HL-60 (cell line): ENCODE measurements around the gene SMIM38.

GRCh38 chr11:69010014-69010768 is 2.9 kb downstream of the MRGPRF start:
- RRBS: no CpG with 5 or more reads among the region's 13 CpGs

GRCh38 chr11:69011914-69012828 is 875 bp downstream of the MRGPRF start:
- RRBS: no CpG with 5 or more reads among the region's 22 CpGs

- RRBS: no CpG with 5 or more reads among the region's 10 CpGs
Observed at GRCh38 chr11:69018198-69018624, 5.2 kb upstream of the MRGPRF start.

DNA sequence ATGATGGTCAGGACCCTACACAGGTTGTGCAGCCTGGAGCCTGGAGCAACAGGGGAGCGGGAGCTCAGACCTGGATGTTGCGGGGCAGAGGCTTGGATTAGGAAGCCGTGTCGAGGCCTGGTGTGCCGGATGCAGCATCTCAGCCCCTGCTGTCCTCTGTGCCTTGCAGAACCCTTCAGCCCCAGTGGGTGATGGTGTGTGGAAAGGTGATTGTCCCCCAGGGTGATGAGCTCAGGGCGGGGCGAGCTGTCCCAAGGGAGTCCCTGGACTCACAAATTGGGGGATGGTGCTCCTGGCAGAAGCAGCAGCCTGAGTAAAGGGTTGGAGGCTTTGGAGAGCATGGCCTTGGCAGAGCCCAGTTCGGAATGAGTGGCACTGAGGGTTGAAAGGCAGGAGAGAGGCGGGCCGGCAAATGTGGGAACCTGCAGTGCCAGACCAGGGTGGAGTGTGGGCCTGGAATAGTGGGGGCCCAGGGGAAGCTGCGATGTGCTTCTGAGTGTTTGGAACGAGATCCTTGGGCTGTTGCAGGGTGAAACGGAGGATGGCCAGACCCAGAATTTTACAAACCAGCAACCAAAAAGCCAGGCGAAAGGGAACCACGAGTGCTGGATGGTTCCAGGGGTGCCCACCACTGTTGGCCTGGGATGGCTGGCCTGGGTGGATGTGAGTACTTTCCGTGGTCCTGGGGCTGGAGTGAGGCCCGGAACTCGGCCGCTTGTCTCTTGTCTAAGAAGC is 2.9 kb downstream of the TPCN2 start:
- RRBS: 90% methylated on average over 3 of the region's 19 CpGs

- RRBS: over 99% methylated on average over 6 of the region's 15 CpGs
Observed at GRCh38 chr11:69067284-69067666, 18.5 kb downstream of the TPCN2 start.

- RRBS: no CpG with 5 or more reads among the region's 8 CpGs
Observed at GRCh38 chr11:69074451-69074755, 25.7 kb downstream of the TPCN2 start.

GRCh38 chr11:69075104-69075969 is 26.6 kb downstream of the TPCN2 start:
- RRBS: no CpG with 5 or more reads among the region's 20 CpGs

DNA sequence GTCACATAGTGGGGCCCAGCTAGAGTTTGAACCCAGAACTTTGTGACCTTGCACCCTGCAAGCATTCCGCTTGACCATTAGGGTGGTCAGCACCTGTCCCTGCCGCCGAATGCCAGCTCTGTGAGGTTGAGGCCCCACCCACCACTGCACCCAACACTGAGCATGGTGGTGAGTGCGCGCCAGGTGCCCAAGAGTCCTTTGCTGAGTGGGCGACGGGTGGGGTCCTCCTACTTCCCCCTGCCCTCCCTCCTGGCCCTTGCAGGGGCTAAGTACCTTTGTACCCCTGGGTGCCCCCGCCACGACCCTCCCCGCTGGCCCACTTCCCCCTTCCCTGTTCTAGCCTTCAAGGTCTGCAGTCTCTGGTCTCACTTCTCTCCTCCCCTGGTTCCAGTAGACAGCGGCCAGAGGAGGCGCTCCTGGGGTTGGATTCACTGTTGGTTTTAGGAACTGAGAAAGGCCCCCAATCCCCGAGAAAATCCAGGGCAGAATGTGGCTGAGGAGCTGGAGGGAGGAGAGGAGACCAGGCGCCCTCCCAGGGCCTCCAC is 32.2 kb upstream of the SMIM38 start:
- RRBS: no CpG with 5 or more reads among the region's 14 CpGs

DNA sequence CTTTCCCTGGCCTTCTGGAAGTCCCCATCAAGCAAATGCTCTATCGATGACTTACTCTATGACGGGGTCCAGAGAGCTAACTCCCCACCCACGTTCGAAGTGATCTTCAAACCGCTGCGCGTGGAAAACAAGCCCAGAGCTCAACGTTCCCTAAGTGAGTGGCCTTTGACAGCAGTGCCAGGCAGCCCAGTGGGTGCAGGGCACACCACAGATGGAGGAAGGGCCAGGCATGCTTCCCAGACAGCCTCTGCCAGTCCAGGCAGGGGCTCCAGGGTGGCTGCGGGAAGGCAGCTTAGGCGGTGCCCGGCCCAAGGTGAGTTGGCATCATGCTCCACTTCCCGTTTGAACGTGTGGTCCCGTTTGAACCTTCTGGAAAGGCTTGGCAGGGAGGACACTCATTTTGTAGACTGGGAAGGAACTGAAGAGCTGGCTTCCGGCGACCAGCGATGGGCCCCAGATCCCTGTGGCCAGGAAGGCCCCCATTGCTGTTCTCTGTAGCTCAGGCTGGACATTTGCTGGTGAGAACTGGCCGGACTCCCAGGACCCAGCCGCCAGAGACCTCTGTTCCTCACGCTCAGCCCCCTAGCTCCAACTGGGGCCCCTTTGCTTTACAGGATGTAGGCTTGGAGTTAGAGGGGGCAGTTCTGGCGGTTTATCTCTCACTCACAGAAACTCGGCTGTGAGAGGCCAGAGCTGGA is at the start of gene SMIM38:
TSS of gene SMIM38 (plus strand) at position 134 of the 698 bp plus-strand sequence.
- RRBS: 77% methylated on average over 4 of the region's 22 CpGs

- RRBS: no CpG with 5 or more reads among the region's 8 CpGs
Observed at GRCh38 chr11:69189802-69190174, 34.1 kb downstream of the SMIM38 start.

GRCh38 chr11:69277953-69278655 is 15.9 kb upstream of the MYEOV start:
- RRBS: no CpG with 5 or more reads among the region's 10 CpGs

DNA sequence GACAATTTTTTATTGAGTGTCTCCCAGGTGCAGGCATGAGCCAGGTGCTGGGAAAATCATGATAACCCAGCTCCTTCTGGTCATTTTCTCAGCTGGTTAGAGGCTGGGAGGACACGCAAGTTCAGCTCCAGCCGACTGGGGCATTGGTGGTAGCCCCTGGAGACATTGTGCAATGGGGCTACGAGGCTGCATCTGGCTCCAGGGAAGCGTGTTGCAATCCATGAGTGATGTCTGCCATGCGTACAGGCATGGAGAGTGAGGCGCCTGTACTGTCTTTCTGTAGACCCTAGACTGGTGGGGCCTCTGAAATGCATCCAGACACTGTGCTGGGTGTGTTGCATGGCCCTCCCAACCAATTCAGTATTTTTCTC is 2.6 kb downstream of the MYEOV start:
- RRBS: no CpG with 5 or more reads among the region's 6 CpGs

DNA sequence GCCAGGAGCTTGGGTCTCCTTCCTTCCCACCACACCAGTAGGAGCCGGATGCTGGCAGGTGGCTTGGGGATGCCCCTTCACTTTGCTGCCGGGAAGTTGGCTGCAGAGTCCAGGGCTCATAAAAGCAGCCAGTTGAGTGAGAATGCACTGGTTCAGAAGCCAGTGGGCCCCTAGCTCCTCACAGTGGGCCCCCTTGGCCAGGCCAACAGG is 12.3 kb downstream of the MYEOV start:
- RRBS: no CpG with 5 or more reads among the region's 2 CpGs

DNA sequence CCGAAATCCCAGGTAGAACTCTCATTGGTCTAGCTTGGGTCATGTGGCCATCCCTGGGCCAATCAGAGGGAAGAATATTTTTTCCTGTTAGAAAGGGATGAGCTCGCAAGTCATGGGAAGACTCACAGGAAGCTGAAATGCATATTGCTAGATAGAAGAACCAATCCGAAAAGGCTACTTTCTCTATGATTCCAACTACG is 131.5 kb downstream of the MYEOV start:
- RRBS: no CpG with 5 or more reads among the region's 4 CpGs

DNA sequence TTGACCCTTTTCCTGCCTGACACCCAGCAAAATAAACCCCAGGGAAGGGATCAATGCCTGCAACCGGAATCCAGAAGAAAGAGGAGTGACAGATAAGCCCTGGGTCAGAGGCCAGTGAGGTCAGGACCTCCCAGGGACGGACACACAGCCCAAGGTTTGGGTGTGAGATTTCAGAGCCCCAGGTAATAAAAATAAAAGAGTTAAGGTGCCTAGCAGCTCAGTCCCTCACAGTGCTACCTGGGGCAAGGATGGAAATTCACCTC is 133.5 kb downstream of the MYEOV start:
- RRBS: no CpG with 5 or more reads among the region's 2 CpGs

GRCh38 chr11:69463172-69463867 is 169.4 kb downstream of the MYEOV start:
- RRBS: no CpG with 5 or more reads among the region's 12 CpGs

GRCh38 chr11:69471220-69471703 is 169.7 kb upstream of the CCND1 start:
- RRBS: no CpG with 5 or more reads among the region's 31 CpGs

DNA sequence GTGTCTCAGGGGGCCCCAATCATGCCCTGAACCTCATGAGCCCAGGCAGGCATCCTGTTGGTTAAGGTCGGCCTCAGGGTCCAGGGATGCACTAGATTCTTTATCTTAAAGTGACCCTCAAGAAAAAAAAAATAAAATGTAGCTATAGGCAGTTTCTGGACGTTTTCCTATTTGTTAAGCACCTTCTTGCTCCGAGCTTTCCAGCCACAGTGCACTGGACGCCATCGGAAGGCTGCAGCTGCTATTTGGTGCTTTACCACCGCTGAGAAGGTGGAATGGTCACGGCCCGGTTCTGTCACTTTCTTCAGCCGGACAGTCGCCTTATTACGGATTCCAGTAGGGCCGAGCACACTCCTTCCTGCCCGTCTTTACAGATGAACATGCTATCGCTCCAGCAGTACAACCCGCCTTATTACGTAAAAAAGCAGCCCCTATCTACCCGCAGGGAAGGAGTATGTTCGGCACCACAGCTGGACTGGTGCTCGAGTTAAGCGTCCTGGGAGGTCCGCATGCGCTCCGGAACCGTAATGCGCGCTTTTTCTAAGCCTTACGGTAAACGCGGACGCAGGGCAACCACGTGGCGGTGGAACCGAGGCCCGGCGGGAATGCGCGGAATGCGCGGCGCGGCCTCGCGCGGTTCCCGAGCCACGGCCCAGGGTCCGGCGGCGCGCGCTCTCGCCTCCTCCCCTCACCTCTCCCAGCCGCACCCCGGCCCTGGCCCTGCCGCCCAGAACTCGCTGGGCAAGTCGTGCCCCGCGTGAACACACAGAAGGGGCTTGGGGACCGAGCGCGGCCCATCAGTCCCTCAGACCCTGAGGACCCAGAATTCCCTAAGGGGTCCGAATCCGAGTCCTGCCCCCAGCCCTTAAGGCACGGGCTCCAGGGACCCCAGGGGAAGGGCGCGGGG is 4.6 kb upstream of the CCND1 start:
- RRBS: 36% methylated on average over 30 of the region's 67 CpGs

DNA sequence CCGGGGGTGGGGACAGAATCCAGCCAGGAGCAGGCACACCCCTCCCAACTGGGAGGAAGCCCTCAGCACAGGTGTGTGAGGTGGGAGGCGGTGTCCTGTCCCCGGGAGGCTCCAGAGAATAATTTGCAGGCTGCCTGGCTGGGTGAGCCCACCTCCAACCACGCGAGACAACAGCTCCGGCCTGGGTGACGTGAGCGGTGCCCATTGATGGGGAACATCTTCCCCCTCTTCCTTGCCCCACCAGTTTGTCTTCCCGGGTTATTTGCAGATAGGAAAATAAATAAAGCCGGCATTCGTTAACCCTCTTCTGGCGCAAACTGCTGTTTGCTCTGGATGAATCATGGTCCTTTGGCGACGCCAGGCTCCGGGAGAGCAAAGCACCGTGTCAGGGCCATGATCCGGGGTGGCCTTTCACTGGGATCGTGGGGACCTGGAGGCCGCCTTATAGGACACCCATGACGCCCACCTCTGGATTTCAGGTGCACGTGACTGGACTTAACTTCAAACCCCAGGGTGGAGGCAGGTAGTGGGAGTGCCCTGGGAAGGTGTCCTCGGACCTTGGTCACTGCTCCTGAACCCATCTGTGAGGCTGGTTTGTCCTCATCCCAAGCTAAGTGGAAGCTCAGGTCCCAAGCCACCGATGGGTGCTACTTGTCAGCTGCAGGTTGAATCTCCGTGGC is 13.9 kb downstream of the CCND1 start:
- RRBS: 81% methylated on average over 15 of the region's 24 CpGs

- RRBS: no CpG with 5 or more reads among the region's 21 CpGs
Observed at GRCh38 chr11:69658017-69658513, 17.1 kb downstream of the LTO1 start.